Placental pericyte (primary cell): Measurements from ENCODE around the gene ZBTB47.

DNA sequence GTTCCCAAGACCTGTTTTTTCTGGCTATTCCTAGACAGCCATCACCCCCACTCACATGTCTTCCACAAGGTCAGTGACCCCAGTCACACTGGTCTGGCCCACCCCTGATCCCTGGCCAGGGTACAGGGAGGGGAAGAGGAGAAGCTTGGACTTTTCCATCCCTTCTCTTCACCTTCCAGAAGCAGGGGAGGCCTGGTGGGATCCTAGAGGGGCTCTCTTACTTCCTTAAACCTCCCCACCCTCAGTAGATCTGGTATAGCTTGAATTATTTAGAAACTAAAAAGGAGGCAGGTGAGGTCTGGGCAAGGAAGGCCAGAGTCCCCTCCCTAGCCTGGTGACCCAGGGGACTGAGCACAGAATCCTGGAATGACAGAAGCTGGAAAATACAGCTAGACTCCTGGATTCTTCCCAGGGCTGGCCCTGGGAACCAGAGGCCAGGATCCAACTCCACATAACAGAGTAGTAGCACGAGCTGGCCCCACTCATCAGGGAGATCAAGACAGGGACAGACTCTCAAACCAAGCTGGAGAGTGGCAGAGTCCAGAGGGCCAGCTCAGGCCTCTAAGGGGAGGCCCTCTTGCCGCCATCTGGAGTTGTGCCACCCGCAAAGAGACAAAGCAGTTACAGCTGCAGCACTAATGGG is 10.6 kb downstream of the VIPR1 start:
- CAGE, long polyA plus RNA: no peak

DNA sequence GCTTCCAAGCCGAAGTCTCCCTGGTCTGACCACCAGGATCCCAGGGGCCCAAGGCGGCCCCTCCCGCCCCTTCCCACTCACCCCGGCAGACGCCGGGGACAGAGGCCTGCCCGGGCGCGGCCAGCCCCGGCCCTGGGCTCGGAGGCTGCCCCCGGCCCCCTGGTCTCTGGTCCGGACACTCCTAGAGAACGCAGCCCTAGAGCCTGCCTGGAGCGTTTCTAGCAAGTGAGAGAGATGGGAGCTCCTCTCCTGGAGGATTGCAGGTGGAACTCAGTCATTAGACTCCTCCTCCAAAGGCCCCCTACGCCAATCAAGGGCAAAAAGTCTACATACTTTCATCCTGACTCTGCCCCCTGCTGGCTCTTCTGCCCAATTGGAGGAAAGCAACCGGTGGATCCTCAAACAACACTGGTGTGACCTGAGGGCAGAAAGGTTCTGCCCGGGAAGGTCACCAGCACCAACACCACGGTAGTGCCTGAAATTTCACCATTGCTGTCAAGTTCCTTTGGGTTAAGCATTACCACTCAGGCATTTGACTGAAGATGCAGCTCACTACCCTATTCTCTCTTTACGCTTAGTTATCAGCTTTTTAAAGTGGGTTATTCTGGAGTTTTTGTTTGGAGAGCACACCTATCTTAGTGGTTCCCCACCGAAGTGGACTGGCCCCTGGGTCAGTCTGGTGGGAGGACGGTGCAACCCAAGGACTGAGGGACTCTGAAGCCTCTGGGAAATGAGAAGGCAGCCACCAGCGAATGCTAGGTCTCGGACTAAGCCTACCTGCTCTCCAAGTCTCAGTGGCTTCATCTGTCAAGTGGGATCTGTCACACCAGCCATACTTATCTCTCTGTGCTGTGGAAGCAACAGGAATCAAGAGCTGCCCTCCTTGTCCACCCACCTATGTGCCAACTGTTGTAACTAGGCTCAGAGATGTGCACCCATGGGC is 34.1 kb downstream of the VIPR1 start:
- CAGE, long polyA plus RNA: no peak

- CAGE, long polyA plus RNA: no peak
Measured at GRCh38 chr3:42612050-42612561, 11.6 kb downstream of the NKTR start.

GRCh38 chr3:42653042-42653771 is at the start of gene ZBTB47:
ZBTB47 (plus strand) TSS chr3:42653697.
- CAGE, long polyA plus RNA: no peak

DNA sequence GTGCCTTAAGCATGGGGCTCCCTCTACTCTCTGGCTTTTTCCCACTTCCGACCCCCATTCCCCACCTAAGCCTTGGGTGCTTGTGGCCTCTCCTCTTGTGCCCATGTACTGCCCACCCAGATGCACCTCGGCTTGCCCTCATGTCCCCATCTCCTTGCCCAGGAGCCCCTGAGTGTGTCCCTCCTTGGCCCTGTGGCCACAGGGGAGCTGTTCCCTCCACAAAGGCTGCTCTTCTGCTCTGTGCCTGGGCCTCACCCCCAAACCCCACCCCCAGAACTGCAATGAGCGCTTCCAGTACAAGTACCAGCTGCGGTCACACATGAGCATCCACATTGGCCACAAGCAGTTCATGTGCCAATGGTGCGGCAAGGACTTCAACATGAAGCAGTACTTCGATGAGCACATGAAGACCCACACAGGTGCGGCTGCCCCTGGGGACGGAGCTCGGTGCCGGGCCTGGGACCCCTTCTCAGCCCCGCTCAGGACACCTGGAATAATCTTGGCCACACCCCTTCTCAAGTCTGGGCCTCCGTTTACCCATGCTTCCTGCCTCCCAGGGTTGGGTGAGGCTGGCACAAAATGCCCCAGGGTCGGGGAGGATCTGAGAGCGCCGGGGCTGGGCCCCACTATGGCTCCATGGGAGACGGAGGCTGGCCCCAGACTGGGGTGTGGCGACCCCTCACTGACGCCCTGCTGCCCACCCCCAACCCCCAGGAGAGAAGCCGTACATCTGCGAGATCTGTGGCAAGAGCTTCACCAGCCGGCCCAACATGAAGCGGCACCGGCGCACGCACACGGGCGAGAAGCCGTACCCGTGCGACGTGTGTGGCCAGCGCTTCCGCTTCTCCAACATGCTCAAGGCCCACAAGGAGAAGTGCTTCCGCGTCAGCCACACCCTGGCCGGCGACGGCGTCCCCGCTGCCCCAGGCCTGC is 10.3 kb downstream of the ZBTB47 start:
- CAGE, long polyA plus RNA: no peak

- CAGE, long polyA plus RNA: no peak
Measured at GRCh38 chr3:42666341-42667140, 13.0 kb downstream of the ZBTB47 start.

DNA sequence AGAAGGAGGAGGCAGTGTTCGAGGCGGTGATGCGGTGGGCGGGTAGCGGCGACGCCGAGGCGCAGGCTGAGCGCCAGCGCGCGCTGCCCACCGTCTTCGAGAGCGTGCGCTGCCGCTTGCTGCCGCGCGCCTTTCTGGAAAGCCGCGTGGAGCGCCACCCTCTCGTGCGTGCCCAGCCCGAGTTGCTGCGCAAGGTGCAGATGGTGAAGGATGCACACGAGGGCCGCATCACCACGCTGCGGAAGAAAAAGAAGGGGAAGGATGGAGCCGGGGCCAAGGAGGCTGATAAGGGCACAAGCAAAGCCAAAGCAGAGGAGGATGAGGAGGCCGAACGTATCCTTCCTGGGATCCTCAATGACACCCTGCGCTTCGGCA is 834 bp downstream of the KLHL40 start:
- CAGE, long polyA plus RNA: no peak

DNA sequence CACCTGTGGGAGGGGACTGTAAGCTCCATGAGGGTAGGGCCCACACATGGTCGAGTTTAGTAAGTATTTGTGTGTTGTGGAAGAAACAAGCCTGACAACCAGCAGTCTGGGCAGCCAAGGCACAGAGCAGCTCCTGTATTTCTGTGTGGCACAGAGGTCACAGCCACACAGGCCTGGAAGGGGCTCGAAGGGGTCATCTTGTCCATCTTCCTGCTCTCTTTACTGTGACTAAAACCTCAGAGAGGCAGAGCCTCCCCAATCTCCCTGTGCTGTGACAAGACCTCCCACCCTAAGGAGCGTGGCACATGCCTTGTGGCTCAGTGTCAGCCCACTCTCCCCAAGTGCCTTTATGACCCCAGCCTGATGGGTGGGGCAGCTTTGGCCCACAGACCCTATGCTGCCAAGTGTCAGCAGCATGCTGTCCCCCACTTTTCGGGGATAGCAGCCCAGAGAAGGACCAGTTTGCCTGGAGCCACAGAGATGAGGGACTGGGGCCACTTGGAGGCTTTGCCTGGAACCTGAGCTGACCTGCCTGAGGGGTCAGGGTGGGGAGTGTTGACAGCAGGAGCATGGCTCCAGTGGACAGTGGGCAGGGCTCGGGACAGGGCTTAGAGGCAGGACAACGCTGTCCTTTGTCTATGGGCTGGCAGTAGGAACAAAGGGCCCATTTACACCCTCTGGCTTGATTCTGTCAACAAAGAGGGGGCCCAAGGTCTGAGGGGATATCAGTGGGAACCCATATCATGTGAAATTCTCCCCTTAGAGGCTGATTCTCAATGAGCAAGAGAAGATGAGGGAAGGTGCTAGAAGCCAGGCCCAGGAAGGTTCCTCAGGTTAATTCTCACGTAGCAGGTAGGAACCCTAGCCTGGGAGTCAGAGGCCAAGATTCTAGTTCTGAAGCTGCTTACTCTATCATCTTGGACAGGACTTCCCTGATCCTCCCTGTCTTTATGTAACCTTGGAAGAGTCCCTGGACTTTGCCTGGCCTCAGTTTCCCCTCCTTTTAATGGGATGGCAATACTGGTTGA is 29.5 kb upstream of the HHATL start:
- CAGE, long polyA plus RNA: no peak

DNA sequence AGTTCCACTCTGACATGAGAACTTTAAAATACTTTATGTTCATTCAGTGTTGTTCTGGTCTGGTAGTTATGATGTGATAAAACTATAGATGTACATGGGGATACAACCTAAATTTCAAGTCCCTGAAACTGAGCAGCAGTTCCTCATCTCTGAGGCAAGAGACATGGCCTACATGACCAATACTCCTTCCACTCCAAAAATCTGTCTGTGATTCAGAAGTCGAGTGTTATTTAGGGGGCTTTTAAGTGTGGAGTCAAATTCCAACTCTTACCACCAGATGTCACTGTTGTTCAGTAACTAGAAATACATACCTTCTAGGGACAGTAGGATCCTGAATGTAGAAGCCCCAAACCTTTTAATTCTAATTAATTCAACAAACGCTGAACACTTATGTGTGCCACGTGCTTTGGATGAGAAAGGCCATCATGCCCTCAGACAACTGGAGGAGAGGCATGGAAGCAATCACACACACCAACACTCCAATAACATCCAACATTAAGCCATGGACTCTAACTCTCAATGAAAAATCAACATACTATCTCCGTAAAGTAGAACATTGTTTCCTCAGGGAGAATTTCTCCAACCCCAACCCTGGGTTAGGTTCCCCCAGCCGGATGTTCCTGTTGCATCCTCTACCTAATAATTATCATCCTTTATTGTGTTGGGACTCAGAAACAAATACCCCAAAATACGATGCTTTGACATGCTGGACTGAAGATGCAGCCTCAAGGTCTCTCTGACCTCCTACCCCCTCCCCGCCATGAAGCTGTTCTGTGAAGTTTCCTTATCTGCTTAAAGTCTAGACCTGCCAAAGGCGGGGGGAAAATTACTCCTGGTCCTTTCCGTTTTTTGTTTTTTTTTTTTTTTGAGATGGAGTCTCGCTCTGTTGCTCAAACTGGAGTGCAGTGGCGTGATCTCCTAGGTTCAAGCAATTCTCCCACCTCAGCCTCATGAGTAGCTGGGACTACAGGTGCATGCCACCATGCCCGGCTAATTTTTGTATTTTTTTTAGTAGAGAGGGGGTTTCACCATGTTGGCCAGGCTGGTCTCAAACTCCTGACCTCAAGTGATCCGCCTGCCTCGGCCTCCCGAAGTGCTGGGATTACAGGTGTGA is 8.0 kb upstream of the CCDC13 start:
- CAGE, long polyA plus RNA: no peak

- CAGE, long polyA plus RNA: no peak
Measured at GRCh38 chr3:42804817-42805147, 492 bp upstream of the HIGD1A start.

- CAGE, long polyA plus RNA: no peak
Measured at GRCh38 chr3:42871642-42872533, 3.8 kb downstream of the CYP8B1 start.

DNA sequence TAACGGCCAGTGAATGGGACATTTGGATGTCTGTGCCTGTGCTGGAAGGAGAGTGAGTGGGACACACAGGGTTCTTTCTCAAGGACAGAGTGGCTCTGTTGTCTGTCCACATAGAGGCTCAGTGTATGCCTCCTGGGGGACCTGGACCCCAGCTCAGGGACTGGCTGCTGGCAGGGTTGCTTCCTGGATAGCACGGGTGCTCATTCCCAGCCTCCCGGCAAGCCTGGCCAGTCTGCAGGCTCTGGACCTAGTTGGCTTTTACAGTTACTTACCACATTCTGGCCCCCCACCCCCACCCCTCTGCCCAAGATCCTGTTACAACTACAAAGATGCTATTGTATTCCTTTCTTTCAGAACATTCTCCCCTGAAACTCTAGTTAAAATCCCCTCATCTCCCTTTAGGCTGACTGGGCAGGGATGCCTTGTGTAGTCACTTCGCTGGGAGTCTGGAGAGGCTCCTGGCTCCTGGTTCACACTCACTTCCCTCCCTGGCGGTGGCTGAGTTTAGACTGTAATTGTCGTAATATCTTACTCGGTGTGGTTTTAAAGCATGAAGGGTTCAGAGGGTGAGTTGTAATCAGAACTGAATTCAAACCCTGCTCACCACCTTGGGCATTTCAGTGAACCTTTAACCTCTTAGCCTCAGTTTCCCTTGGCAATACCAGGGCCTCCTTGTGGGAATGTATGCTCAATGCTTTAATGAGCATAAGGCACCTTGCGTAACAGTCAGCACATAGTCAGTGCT is 12.8 kb downstream of the GASK1A start:
- CAGE, long polyA plus RNA: no peak

DNA sequence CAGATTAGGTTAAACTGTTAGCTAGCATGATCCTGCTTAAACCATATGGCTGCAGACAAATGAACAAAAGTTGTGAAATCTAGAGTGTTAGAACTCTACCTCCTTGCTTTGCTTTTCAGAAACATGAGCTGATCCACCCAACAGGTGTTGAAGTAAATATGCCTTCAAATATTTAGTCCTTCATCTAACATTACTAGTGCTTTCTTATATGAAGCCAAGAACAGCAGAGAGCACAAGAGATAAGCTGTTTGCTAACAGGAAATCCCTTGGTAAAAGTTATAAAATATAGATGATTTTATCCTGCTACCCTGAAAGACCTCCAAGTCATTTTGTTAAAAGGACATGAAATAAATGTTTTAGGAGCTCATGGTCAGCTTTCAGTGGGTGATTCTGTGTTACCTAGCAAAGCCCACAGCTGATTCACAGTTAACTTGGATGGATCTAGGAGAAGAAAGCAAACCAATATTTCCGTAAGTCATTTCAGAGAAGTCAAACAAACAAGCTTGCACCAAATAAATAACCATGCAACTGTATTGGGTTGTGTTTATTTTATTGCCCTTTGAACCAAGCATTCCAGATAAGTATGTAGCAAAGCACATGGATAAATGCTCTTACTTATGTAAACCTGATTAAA is 102.8 kb downstream of the SNRK start:
- CAGE, long polyA plus RNA: no peak

GRCh38 chr3:43565685-43566174 is 56.1 kb downstream of the ANO10 start:
- CAGE, long polyA plus RNA: no peak

DNA sequence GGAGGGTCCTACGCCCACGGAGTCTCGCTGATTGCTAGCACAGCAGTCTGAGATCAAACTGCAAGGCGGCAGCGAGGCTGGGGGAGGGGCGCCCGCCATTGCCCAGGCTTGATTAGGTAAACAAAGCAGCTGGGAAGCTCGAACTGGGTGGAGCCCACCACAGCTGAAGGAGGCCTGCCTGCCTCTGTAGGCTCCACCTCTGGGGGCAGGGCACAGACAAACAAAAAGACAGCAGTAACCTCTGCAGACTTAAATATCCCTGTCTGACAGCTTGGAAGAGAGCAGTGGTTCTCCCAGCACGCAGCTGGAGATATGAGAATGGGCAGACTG is 55.7 kb downstream of the ANO10 start:
- CAGE, long polyA plus RNA: no peak

- CAGE, long polyA plus RNA: no peak
Measured at GRCh38 chr3:43572609-43572902, 49.3 kb downstream of the ANO10 start.

- CAGE, long polyA plus RNA: no peak
Measured at GRCh38 chr3:43624599-43625388, 3.0 kb upstream of the ANO10 start.

GRCh38 chr3:43737133-43737781 is 46.5 kb downstream of the ABHD5 start:
- CAGE, long polyA plus RNA: no peak

DNA sequence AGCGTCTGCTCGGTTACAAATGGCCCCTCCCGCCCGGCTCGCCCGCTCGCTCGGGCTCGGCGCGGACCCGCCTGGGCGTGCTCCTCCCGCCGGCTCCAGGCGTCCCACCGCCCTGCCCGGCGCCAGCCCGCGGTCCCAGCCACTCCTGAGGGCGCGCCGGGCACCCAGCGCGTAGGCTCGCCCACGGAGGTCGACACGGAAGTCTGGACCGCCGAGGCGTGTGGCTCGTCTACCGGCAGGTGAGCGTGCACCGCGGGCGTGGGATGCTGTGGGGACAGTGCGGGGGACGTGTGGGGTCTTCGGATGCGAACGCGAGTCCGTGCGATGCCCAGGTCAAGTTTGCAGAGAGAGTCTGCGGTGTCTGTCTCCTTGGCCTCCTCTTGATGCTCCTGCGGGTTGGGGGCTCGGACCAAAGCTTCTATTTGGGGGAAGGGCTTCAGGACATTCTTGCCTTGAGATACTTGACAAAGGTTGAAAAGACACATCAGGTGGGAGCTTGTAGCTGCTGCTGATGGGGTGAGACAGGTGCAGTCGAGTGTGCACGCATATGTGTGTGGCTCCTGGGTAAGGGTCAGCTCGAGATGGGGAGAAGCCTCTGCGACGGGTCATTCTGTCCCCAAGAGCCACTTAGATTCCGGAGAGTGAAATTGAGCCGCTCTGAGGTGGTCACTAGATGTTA is 242.3 kb upstream of the TOPAZ1 start:
- CAGE, long polyA plus RNA: no peak

- CAGE, long polyA plus RNA: no peak
Measured at GRCh38 chr3:44444114-44444894, 33.2 kb downstream of the ZNF445 start.